Left ventricle myocardium (tissue), 1 donor: ENCODE measurements around a stretch of chr4.

DNA sequence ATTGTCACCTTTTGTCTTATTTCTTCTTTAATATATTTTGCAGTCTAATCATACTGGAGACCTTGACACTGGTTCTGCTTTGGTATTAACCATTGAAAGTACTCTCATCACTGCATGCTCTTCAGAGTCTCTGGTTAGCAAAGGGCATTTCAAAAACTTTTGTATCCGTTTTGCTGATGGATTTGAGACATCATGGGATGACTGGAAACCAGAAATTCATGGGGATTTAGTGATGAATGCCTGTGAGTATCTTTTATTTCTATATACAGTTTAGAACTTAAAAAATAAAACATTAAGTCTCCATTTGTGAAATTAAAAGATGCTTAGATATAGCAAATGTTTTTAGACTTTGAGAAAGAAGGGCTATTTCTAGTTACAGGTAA is 69.6 kb upstream of the ADAD1 start:
- PRO-cap = no peak

DNA sequence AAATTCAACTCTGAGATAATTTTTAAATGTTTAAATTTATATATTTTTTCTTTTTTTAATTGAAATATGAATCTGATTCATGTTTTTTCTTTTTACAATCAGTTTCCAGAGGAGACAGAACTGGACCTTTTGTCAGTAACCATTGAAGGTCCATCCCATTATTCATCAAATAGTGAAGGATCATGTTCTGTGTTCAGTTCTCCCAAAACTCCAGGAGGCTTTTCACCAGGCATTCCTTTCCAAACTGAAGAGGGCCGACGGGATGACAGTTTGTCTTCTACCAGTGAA is 50.9 kb upstream of the ADAD1 start:
- PRO-cap = no peak

GRCh38 chr4:122578210-122579183 is 42.4 kb downstream of the IL21 start:
- PRO-cap = no peak

DNA sequence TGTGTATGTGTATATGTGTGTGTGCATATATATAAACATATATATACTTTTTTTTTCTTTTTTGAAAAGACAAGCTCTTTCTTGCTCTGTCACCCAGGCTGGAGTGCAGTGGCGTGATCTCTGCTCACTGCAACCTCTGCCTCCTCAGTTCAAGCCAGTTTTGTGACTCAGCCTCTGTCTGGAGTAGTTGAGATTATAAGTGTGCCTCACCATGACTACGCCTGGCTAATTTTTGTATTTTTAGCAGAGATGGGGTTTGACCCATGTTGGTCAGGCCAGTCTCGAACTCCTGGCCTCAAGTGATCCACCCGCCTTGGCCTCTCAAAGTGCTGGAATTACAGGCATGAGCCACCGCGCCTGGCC is 33.2 kb downstream of the BBS12 start:
- PRO-cap = no peak

DNA sequence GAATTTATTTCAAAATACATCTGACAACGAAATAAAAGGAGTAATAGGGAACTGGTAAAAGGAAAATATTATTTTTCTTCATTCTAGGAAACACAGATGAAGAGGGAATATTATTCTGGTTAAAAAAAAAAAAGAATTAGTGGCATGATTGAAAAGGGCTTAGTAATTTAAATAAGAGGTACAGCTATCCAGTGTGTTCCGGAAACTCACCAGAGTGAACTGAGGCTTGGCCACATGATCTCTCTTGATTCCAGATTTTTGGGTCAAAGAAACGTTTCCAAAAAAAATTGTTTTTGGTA is 28.1 kb upstream of the FGF2 start:
- PRO-cap = no peak

DNA sequence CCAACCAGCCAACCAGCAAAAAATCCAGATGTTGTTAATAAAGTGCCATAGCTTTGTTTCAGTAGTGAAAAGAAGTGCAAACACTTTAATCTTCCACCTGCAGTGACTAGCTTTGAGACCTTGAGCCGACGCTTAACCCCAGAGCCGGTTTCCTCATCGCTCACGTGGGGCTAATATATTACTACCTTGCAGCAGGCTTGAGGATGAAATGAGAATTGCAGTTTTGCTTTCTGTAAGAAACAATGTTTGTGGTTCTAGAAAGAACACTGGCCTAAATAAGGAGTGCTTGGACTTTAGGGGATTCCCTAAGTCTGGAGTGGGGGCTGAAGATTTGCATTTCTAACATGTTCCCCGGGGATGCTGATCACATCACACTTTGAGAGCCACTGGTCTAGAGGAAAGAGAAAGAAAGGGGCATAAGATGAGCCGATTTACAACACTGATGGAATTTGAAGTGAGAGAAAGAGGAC is 1.3 kb downstream of the FGF2 start:
- PRO-cap = unidirectional peak, minus-strand start at position 108 of the sequence; unidirectional peak, minus-strand start at position 151 of the sequence

DNA sequence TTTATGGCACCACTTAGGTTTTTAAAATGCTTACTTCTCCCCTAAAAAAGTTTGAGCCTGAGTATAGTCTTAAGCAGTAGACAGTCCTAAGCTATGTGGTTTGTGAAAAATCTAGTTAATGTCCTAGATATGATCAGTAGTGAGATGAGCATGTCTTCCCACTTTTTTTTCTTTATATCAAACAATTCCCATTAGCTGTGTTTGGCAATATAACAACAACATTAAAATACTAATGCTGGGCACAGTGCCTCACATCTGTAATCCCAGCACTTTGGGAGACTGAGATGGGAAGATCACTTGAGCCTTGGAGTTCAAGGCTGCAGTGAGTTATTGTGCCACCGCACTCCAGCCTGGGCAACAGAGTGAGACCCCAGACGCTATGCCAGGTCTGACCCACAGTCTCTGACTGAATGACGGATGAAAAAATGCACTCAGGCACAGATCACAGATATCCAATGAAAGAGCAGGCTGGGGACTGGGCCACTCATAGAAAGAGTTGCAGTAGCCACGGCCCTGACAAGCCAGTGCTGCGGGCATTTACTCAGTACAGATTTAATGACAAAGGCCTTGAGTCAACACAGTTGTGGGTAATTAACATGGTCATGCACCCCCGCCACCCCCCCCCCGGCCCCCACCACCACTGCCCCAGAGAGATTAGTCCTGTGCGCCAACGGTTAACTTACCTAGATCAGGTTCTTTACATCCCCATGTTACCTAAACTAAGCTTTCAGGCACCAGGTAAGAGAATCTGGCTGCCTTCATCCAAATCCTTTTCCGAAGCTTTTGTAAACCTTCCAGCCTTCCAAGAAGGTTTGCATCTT is 22.7 kb downstream of the NUDT6 start:
- PRO-cap = no peak

- PRO-cap = no peak
Measured at GRCh38 chr4:123350085-123350514, 46.5 kb upstream of the SPRY1 start.

- PRO-cap = bidirectional peak, plus-strand start at chr4:123399507, minus-strand start at chr4:123399316
Measured at GRCh38 chr4:123398663-123399712, 2.4 kb downstream of the SPRY1 start.

DNA sequence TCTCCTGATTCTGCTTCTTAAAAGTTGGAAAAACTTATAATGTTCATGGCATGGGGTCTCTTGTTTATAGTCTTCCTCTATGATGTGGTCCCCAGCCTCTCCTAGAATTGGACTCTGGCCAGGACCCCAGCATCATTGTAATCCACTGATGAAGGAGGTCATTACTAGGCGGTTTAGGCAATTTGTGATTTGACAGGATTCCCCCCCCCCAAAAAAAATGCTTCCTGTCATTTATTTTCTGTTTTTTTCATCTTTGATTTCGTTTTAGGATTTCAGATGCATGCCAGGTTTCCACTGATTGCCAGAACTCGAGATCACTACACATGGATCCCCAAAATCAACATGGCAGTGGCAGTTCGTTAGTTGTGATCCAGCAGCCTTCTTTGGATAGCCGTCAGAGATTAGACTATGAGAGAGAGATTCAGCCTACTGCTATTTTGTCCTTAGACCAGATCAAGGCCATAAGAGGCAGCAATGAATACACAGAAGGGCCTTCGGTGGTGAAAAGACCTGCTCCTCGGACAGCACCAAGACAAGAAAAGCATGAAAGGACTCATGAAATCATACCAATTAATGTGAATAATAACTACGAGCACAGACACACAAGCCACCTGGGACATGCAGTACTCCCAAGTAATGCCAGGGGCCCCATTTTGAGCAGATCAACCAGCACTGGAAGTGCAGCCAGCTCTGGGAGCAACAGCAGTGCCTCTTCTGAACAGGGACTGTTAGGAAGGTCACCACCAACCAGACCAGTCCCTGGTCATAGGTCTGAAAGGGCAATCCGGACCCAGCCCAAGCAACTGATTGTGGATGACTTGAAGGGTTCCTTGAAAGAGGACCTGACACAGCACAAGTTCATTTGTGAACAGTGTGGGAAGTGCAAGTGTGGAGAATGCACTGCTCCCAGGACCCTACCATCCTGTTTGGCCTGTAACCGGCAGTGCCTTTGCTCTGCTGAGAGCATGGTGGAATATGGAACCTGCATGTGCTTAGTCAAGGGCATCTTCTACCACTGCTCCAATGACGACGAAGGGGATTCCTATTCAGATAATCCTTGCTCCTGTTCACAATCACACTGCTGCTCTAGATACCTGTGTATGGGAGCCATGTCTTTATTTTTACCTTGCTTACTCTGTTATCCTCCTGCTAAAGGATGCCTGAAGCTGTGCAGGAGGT is 5.1 kb downstream of the SPRY1 start:
- PRO-cap = no peak

GRCh38 chr4:123555330-123555968 is 158.9 kb downstream of the SPRY1 start:
- PRO-cap = unidirectional peak, plus-strand start at chr4:123555765

DNA sequence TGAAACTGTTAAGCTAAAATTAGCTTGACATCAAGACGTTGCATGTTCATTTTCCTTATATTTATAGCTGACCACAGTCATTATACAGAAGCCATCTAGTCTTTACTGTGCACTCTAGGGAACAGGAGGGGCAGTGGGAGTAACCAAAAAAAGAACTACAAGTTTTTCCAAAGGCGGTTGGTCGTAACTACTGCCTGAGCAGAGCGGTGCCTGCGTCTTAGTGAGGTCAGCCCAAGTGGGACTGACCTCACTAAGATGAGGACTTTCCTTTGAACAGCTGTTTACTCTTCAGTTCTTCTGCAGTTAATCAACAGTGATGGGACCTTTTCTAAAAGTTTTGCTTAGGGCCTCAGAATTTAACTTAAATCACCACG is 192.3 kb downstream of the SPRY1 start:
- PRO-cap = unidirectional peak, plus-strand start at position 291 of the sequence

- PRO-cap = no peak
Measured at GRCh38 chr4:123616838-123617496, 220.4 kb downstream of the SPRY1 start.

GRCh38 chr4:123857099-123857463 is 460.5 kb downstream of the SPRY1 start:
- PRO-cap = unidirectional peak, minus-strand start at chr4:123857394

- PRO-cap = no peak
Measured at GRCh38 chr4:123986466-123986812, 589.8 kb downstream of the SPRY1 start.

DNA sequence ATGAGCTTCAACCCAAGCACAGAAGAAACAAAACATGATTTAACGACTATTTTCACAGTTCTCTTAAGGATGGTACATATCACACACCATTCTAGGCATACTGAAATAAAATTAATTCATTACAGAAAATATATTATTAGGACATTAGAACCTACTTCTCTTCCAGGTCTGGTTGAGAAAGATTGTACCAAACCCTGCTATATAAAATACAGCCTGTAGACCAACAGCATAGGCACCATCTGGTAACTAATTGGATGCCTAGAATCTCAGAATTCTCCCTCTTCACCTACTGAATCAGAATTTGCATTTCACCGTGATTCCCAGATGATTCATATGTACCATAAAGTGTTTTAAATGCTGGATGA is 280.2 kb downstream of the ANKRD50 start:
- PRO-cap = no peak

- PRO-cap = no peak
Measured at GRCh38 chr4:126955559-126956652, 676.9 kb upstream of the INTU start.

GRCh38 chr4:127656017-127656378 is 23.2 kb downstream of the INTU start:
- PRO-cap = no peak

GRCh38 chr4:127782453-127783169 is 489 bp downstream of the HSPA4L start:
- PRO-cap = no peak

- PRO-cap = no peak
Measured at GRCh38 chr4:127783658-127783941, 1.5 kb downstream of the HSPA4L start.